Measurements from ENCODE around the genes DDO, SLC16A10 and MFSD4B.

DNA sequence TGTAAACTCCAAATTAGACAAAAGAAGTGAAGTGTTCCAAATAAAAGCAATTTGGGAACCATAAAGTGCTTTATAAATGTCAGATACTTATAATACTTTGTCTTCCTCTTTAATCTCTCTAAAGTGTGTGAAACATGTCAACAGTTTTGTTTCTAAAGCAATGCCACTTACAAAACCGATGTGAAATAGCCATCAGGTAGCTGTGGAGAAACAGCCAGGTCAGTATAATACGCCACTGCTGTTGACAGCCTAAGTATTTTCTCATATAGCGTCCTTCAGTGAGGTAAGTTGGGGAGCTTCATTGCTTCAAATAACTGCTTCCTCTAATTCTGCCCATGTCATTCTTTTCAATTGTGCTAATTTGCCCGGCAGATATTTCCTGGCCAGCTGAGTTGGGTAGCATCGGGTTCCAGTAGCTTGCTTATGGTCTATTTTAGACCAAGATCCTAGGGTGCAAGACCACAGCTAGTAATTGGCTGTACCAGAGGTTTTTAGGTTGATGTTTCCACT lies 2.2 kb upstream of the ARMC2 start:
- RAMPAGE, long total RNA: no peak
- RRBS: no CpG with 5 or more reads among the region's 5 CpGs

DNA sequence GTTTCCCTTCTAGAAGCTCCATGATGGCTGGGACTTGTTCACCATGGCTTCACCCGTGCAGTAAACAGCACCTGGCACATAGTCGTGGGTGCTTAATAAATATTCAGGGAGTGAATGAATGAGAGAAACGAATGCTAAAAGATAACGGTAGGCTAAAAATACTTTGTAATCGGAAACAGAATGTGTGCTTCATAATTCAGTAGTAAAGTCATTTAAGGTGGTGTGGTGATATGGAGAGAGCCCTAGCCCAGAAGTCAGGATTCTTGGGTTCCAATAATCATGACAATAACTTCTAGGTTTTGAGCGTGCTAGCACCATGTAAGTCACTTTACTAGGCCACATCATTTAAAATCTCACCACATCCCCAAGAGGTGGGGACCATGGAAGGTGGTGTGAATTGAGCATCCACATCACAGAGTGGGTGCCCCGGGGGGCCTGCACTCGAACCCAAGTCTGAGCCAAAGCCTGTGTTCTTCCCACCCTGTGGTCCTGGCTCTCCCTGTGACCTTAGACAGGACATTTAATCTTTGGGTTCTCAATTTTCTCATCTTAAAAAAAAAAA lies 26.1 kb downstream of the ARMC2 start:
- RAMPAGE, long total RNA: no peak
- RRBS: no CpG with 5 or more reads among the region's 8 CpGs

GRCh38 chr6:109117244-109117989 lies 22.1 kb downstream of the CEP57L1 start:
- RAMPAGE, long total RNA: no peak
- RRBS: no CpG with 5 or more reads among the region's 5 CpGs

DNA sequence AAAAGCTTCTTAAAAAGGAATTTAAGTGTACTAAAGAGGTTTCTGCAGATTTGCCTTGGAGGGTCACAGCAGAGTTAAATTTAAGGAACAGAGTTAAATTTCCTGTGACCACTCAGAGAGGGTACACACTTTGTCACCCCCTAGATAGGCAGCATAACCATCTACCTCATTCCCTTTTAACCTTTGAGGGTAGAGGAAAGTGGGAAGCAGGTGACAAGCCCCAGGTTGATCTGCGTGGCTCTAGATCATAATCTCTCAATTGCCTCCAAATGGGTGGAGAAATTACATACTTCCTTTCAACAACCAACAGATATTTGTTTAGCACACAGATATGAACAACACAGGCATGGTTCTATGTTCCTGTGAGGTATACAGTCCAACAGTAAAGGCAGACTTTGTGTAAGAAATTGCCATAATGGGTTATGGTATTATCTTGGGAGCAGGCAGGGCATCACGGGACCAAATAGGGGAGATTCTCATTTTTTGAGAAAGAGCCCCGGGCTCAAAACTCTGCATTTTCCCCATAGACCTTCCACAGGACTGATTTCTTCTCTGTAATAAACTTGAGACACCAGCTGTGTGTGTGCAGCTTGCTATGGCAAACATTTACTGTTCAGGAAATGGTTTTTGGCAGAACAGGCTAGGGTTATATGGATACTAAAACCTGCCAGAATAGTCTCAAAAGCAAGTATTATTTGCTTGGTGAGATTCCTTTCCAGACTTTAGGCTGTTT lies 126.3 kb downstream of the CD164 start:
- RAMPAGE, long total RNA: no peak
- RRBS: no CpG with 5 or more reads among the region's 3 CpGs

DNA sequence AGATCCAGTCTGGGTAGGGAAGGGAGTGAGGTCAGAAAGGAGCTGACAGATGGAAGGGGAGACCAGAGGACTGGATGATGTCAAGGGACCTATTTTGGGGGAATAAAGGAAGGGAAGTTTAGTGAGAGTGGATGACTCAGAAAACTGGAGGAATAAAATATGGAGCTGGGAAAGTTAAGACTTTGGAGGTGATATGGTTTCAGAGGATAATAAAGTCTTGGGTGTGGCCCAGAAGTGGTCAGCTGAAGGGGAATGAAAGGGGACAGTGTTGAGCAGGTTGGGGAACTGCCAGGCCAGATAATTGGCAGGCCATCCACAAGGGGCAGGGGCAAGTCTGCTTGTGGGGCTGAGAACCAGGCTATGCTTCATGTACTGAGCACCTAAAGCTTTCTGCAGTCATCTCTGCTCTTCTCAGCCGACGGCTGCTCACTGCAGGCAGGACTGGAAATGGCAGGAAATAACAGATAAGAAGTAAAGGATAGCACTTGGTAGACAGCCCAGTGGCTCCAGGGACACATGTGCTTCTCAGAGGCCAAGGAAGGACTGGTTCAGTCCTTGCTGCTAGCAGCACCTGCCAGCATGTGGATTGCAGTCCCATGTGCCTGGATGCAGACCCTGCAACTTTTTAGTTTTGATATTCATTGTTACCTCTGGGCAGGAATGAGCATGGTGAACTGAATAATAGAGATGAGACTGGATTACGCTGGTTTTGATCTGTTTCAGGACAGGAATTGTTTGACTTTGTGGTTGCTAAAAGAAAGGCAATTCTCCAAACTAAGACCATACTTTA lies 89.9 kb downstream of the CD164 start:
- RAMPAGE, long total RNA: no peak
- RRBS: no CpG with 5 or more reads among the region's 3 CpGs

GRCh38 chr6:109295456-109295951 lies 86.8 kb downstream of the CD164 start:
- RAMPAGE, long total RNA: no peak
- RRBS: no CpG with 5 or more reads among the region's 5 CpGs

DNA sequence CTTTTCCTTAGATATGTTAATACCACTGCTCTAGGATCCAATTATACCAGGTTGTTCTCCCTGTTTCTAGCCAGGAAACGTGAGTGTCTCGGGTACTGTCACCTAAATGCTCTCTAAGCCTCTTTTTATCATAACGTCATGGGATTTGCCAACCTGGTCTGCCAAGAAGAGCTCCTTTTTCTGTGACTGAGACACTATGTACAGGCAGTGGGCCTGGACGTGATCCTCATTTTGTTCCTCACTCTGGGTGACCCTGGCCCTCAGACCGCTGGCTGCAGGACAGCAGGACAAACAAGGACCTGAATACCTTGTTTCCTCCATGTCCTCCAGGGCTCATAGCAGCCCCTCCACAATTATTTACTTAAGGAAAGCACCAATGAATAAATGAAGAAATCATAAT lies 69.1 kb downstream of the CD164 start:
- RAMPAGE, long total RNA: no peak
- RRBS: no CpG with 5 or more reads among the region's 5 CpGs

DNA sequence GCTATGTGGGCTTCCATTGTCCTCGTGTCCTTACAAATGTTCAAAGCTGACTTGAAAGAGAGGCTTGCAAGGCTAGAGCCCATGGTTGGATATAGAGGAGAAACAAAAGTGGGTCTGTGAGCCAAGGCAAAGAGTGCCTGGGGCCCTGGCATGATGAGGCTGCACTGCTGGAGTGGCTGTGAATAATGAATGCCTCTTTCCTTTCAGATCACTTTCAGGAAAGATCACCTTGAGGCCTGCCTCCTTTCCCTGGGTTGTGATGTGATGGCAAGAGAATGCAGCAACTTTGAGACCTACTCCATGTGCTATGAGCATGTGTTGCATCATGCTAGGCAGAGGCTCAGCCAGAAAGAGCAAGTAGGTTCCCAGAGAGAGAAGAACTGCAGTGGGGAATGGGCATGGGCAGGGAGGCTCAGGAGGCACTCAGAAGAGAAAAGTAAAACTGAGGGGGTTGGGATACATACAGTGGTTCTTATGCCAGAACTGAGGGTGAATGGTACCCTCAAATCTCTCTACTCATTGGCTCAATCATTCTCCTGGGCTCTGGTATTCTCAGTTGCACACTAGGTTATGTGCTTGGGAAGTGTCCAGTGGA lies 46.0 kb downstream of the CD164 start:
- RAMPAGE, long total RNA: no peak
- RRBS: no CpG with 5 or more reads among the region's 1 CpG

DNA sequence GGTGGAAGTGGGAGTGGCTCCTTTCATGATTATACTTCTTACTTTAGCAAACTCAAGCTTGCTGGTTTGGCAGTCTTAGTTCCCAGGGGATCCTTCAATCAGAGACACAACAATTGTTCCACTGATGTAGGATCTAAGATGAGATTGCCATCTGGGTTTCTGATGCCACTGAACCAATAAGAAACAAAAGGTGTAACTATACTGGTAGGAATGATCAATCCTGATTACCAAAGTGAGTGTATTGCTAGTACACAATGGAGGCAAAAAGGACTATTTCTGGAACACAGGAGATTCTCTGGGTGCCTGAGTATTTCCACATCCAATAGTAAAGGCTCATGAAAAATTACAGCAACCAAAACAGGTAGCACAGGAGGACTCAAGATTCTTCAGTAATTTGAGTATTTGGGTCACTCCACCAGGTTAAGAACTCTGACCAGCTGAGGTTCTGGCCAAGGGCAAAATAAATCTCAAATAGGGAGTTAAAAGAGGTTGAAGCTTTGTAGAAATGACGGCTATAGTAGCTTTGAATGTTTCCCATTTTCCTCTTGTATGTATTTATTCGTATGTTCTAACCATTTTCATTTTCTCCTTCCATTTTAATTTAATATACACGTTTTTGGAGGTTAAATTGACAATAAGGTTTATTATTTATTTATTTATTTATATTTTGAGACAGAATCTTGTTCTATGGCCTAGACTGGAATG lies 21.1 kb downstream of the CD164 start:
- RAMPAGE, long total RNA: no peak
- RRBS: no CpG with 5 or more reads among the region's 3 CpGs

DNA sequence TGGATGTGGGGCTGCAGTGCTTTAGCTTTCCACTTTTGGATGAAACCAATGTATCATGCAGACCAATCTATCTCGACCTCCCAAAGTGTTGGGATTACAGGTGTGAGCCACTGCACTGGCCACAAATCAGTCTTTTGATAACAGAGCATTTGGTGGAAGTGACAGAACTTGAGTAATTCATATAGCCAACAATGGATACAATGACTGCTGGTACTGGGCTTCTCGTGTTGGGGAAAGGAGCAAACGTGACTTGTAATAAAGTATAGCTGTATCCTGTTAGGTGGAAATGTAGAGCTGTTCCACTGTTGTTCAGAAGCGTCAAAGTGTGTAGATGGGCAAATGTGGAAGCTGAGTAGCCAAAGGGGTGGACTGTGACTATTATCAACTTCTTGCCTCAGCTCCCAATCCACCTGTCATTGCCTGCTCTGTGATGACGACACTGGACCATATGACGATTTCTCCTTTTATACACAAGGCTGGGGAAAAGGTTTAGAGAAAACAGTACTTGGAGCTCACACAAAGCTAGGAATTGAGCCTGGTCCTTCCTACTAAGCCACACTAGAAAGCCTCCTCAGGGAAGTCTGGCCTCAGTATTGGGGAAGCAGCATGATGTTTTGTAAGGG lies 20.2 kb downstream of the CD164 start:
- RAMPAGE, long total RNA: no peak
- RRBS: no CpG with 5 or more reads among the region's 6 CpGs

GRCh38 chr6:109441215-109441671 lies 719 bp downstream of the SMPD2 start:
- RAMPAGE, long total RNA: no peak
- RRBS: 2% methylated on average over 5 of the region's 19 CpGs

- RAMPAGE, long total RNA: no peak
- RRBS: 3% methylated on average over 14 of the region's 34 CpGs
Observed at GRCh38 chr6:109456148-109456561, 583 bp upstream of the MICAL1 start.

GRCh38 chr6:110414917-110416253 lies at the start of gene DDO:
Gene DDO, minus strand, starts transcription at chr6:110415575.
- RAMPAGE, long total RNA: no peak
- RRBS: no CpG with 5 or more reads among the region's 17 CpGs

DNA sequence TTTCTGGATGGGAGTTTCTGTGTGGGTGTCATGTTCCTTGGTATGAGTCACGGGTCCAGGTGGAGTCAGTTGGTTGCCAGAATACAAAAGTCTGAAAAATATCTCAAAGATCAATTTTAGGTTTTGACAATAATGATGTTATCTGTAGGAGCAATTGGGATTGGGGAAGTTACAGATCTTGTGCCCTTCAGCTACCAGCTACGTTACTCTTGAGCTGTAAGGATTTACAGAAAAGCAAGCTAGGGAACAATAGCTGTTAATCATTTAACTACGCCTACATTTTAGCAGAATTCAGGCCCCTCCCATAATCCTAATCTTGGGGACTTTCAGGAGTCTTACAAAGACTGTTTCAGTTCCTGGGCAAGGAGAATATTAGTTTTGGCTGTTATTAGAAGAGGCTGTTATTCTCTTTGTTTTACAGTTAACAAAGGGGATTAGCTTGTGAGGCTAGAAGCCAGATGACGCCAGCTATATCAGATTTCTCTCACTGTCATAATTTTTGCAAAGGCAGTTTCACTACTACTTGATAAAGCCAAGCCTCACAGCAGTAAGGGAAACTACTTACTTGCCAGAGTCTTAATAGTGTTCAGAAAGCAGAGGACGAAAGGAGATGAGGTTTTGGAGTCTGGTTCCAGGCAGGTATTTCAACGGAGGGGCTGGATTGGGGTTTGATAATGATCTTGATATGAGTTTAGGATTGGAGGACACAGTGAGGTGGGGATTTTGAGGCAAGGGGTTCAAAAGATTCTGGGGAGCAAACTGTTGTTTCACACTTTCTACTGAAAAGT lies 15.5 kb upstream of the SLC22A16 start:
- RAMPAGE, long total RNA: no peak
- RRBS: no CpG with 5 or more reads among the region's 6 CpGs

DNA sequence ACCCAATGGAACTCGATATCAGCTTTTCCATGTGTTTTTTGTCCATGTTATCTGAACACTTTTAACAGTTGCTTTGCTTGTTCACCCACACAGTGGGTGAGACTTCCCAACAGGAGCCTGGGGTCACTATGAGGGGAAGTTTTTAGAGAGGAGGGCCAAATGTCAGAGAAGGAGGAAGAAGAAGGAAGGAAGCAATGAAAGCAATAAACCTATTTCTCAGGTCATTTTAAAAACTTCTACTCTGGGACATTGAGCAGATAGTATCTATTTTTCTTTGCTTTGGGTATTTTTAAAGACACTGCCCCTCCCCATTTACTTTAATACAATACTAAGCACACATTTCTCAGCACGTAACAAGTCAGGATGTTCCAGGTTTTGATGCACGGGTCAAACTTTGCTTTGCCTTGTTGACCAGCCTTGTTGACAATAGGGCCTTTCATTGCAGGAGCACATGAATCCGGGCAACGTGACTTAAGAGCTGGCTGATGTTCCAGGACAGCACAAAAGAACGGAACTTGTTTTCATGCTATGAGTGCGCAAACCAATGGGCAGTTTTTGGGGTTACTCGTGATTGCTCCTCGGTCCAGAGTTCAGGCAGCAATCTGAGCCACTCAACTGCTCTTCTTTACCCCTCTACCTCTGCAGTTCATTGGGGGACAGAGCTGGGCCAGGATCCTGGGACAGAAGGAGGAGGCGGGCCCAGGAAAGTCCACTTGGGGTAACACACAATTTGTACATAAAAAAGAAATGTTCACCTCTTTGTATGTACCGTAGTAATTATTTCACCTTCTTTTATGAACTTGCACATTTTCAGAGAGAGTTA lies 78.5 kb upstream of the SLC22A16 start:
- RAMPAGE, long total RNA: no peak
- RRBS: no CpG with 5 or more reads among the region's 11 CpGs

- RAMPAGE, long total RNA: no peak
- RRBS: no CpG with 5 or more reads among the region's 3 CpGs
Observed at GRCh38 chr6:110728307-110729007, 86.8 kb downstream of the CDK19 start.

- RAMPAGE, long total RNA: no peak
- RRBS: no CpG with 5 or more reads among the region's 3 CpGs
Observed at GRCh38 chr6:110944420-110945167, 13.9 kb upstream of the GTF3C6 start.

- RAMPAGE, long total RNA: no peak
- RRBS: 2% methylated on average over 27 of the region's 102 CpGs
Observed at GRCh38 chr6:111086924-111087929, at the start of gene SLC16A10. Gene SLC16A10, plus strand, starts transcription at chr6:111087503.

GRCh38 chr6:111258516-111259821 lies at the start of gene MFSD4B:
Gene MFSD4B, plus strand, starts transcription at chr6:111259339.
- RAMPAGE, long total RNA: no peak
- RRBS: 2% methylated on average over 21 of the region's 79 CpGs

DNA sequence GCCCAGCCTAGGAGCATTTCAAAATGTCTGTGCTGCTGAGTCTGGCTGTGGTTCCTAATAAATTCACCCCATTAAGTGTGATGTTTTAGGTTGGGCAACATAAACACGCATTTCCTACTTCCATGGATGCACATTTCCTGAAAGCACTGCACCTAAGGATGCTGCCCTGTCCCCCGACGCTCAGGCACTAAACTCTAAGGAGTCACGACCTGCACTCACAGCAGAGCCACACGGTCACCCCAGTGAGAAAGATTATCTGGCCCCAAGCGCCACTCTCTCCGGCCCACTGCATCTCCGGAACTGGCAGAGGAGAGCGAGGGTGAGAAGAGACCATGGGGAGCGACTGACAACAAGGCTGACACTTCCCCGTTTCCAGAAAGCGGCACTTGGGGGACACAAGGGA lies 1.1 kb downstream of the REV3L start:
- RAMPAGE, long total RNA: no peak
- RRBS: no CpG with 5 or more reads among the region's 12 CpGs

Data from epithelial cell of proximal tubule (primary cell).